Thoracic aorta endothelial cell (primary cell): Measurements from ENCODE around the gene RANBP9.

GRCh38 chr6:13644463-13644908, 29.4 kb downstream of the NOL7 start:
- CAGE, long polyA plus RNA, result no peak

- CAGE, long polyA plus RNA, result no peak
These were observed at the start of gene RANBP9 for GRCh38 chr6:13711465-13712404. TSS of gene RANBP9 (minus strand) at chr6:13711835.

DNA sequence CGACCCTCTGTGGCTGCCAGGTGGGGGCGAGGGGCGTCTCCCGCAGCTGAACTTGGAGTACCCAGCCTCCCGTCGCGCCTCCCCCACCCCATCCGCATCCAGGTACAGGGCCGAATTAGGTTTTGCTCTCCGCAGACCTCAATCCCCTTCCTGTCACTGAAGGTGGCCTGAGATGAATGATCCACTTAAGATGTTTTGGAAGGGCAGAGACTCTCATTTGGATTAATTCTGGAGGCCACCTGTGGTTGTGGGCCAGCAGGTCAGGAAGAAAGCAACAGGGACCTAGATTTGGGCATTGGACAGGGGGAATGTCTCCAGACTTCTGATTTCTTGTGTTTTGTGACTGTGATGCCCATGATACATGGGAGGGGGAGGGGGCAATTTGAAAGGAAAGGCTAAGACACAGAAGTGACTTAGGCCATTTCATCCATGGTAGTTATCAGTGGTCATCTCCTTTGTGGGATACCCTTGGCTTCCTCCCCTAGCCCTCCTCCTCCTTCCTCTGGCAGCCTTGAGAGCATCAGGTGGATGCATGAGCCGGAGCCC, 644 bp downstream of the CD83 start:
- CAGE, long polyA plus RNA, result no peak

DNA sequence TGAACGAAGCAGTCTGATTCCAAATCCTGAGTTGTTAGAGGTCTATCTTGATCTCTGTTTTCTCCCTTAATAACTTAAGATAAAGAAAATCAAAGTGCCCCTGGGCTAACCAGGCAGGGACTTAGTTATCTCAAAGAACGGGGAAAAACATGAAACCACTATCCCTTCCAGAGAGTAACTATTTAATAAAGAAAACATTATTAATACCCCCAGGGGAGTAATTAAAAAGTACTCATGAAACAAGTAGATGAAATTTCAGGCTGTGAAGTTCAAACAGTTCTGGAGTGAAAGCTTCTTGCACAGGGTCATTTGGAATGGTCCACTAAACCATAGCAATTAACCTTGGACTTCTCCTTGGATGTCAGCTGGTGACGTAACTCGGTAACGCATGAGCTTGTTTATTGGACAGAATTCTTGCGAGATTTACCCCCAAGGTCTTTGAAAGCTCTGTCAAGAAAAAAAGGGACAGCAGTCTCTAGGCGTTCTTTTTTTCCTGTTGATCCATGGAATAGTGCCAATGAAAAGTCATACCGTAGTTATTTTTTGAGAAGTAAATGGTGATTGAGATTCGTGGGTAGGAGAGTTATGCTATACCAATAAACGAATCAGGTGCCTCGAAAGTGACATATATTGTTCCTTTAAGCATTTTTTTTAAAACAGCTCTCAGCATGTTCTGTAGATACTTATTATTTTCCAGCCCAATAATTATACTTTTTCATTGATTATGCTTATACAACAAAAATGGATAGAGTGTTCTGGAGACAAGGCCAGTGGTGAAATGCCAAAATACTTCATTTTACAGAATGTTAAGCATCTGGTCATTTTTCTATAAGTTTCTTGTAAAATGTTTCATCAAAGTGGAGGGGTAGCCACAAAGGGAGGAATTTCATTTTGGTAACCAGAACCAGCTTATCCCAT, 2.3 kb downstream of the CD83 start:
- CAGE, long polyA plus RNA, result no peak

DNA sequence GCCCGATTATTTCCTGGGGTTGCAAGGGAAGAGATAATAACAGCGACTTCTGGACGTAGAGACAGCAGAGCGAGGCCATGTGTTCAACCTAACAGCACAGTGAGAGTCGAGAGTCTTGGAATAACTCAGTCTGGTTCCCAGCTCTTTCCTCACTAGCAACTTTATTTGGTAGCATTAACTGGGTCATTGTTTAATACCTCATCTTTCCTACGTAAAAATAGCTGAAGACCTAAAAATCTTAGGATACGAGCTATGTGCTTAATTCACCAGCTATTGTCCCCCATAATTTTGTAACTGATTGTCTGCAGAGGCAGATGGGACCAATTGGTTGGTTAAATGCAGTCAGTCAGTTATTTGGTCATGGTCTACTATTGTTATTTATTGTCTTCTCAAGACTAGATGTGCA, 21.3 kb downstream of the CD83 start:
- CAGE, long polyA plus RNA, result no peak

DNA sequence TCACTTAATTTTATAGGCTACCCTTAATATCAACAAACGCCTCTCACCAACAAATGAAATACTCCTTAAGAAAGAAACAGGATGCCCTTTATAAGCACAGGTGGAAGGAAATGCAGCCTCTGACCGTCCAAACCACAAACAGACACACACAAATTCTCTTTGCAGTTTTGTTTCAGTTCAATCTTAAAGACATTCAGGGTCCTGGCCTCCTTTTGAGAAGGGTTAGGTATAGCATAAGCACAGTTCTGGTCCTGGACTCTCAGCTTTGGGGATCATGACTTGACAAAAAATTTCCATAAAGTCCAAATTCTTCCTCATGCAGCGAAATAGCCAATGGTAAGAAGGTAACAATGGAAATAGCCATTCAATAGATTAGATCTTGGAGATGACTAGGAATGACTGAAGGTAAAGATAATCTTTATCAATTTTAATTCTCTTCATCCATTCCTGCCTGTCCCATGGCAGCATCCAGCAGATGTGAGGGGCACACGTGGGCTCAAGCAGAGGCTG, 123.8 kb downstream of the CD83 start:
- CAGE, long polyA plus RNA, result no peak

DNA sequence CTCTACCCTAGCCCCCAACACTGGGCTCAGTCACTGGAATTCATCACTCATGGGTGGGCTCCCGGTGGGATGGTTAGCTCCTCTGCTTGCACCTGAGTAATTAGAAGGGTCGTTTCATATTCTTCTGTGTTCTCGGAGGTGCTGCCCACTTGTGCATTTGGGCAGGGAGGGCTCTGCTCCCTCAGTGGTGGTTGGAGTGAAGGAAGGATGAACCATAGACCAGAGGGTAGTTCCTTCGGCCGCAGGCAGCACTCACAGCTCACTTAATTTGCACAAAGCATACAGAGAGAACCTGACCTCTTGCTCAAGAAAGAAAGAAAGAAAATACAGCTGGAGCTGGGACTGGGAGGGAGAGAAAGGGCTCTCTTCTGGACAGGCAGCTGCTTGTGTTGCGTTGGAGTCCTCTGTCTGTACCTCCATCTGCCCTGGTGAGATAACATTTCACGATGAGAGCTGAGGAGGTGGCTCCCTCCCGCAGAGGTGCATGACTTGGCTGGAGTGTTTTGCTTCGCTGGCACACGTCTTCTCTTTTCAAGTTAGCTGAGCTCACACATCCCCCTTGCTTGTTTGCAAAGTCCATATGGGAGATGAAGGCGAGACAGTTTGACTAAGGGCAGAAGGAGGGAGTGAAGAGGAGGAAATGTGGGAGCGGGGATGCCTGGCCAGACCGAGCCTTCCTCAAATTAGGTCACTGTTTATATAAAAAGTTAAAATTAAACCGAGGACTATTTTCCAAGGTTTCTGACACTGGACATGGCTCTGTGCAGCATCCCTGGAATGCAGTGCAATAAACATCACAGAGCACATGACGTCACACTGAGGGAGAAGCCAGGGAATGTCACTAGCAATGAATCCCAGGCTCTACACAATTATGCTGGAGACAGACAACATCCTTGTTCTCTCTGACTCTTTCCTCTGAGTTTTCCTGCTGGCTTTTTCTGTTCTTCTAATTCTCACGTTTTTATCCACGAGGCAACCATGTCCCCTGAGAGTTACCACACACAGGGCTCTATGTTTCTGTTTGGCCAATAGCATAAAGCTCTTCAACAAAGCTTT, 359.4 kb downstream of the CD83 start:
- CAGE, long polyA plus RNA, result no peak

GRCh38 chr6:14712785-14713475, 532.9 kb upstream of the JARID2 start:
- CAGE, long polyA plus RNA, result no peak

DNA sequence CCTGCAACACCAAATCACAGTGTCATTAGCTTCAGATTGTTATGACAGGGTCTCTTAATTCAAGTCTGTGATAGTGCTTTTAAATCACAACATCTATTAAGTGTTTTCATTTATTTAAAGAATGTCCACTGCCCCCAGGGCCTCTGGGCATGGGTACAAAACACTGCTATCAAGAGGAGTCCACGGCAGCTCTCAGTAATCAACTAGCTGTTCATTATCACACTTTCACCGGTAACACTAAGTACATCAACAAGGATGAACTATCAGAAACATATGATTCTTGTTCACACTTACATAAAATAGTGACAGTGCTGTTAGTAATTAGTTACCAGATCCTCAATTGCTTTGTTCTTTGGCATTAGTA, 455.8 kb upstream of the JARID2 start:
- CAGE, long polyA plus RNA, result no peak

- CAGE, long polyA plus RNA, result no peak
These were observed 403.9 kb upstream of the JARID2 start for GRCh38 chr6:14841976-14842351.

DNA sequence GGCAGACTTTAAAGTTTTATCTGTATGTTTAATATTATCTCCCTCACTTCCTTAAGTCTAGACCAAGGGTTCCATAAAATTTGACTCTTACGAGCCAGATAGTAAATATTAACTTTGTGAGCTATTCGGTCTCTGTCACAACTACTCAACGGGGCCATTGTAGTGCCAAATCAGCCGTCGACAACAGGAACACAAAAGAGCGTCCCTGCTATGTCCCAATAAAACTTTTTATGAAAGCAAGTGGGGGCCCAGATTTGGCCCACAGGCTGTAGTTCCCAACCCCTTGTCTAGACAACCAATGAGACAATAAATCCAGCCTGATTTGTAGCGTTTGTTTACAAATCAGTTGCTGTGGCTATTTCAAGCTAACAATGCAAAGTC, 356.3 kb upstream of the JARID2 start:
- CAGE, long polyA plus RNA, result no peak

- CAGE, long polyA plus RNA, result no peak
These were observed 278.9 kb upstream of the JARID2 start for GRCh38 chr6:14966797-14967557.

- CAGE, long polyA plus RNA, result no peak
These were observed 1.7 kb upstream of the JARID2 start for GRCh38 chr6:15244188-15244621.

DNA sequence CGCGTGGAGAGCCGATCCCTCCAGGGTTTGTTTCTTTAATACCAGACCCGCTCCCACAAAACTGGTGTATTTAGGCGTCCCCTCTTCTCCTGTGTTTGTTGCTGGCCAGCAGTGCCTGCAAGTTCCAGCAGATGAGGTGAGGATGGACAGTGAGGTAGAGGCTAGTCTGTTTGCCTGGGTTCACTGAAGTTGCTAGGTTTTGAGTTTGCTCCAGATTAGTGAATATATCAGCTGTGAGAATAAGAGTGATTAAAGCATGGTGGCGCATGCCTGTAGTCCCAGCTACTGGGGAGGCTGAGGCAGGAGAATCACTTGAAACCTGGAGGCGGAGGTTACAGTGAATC, 71.9 kb downstream of the JARID2 start:
- CAGE, long polyA plus RNA, result no peak

DNA sequence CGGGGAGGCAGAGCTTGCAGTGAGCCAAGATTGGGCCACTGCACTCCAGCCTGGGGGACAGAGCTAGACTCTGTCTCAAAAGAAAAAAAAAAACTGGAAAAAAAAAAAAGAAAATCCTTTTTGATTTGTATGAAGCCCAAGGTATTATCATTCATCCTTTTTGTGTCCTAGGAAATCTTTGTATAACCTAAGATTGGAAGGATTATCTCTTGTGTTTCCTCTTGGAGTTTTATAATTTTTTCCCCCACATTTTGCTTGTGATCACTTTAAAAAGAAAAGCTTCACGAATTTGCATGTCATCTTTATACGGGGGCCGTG, 78.2 kb downstream of the JARID2 start:
- CAGE, long polyA plus RNA, result no peak

GRCh38 chr6:15364121-15364969, 118.5 kb downstream of the JARID2 start:
- CAGE, long polyA plus RNA, result no peak

GRCh38 chr6:15386874-15387436, 141.1 kb downstream of the JARID2 start:
- CAGE, long polyA plus RNA, result no peak

DNA sequence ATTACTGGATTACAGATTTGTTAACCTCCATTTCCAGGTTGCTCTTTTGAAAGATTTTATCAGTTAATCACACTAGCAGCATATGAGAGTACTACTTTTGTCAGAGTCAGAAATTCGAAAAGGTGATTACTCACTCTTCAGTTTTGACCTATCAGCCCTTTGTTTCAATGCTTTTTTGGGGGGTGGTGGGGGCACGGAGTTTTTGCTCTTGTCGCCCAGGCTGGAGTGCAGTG, 149.2 kb downstream of the JARID2 start:
- CAGE, long polyA plus RNA, result no peak

DNA sequence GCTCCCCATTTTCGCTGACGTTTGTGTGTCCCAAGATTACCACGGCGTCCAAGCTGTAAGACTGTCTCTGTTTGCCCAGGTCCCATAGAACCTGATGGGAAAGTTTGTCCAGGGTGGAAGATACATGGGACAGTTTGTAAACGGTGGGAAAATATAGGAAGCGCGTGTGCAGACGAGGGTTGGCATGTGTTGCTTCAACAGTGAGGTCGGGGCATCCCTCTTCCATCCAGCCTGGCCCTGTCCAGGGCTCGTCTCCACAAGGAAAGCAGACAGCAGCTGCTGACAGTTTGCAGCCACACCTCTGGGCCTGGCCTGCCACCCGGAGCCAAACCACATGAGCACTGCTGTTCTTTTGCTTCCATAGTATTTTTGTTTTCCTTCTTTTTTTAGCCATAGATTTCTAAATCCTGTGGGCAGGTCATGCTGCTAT, 167.6 kb downstream of the DTNBP1 start:
- CAGE, long polyA plus RNA, result no peak

DNA sequence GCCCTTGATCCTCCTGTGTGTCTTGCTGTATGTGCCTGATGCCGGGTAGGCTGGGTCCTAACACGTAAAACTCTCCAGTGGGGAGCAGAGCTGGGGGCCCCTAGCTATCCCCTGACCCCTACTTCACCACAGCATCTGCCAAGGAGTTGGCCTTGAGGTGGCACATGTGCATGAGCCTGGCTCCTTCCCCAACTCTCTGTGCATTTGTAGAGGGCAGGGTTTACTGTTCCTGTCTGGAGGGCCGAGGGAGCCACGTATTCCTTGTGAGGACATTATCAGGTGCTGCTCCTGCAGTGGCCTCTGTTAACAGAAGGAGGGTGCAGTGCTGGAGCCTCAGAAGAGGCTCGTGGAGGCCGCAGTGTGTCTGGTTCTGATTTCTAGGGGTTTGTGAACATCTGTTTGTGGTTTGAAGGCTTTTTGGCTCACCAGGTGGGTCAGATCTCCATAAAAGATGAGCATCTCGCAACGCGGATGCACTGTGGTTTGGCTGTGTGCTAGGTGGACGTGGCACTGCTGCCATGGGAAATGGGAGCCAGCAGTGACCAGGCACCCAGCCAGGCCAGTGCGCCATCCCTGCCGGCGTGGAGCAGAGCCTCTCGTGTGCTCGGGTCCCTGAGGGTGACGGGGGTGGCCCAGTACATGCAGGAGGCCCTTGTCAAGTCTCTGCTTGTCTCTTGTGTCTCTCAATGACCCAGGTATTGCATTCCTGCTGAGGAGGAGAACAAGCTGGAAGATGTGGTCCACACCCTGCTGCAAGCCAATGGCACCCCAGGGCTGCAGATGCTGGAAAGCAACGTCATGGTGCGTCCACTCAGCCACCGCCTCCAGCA, 152.0 kb downstream of the DTNBP1 start:
- CAGE, long polyA plus RNA, result no peak